ENCODE measurements around the genes GOLGA8B and TMCO5A.

DNA sequence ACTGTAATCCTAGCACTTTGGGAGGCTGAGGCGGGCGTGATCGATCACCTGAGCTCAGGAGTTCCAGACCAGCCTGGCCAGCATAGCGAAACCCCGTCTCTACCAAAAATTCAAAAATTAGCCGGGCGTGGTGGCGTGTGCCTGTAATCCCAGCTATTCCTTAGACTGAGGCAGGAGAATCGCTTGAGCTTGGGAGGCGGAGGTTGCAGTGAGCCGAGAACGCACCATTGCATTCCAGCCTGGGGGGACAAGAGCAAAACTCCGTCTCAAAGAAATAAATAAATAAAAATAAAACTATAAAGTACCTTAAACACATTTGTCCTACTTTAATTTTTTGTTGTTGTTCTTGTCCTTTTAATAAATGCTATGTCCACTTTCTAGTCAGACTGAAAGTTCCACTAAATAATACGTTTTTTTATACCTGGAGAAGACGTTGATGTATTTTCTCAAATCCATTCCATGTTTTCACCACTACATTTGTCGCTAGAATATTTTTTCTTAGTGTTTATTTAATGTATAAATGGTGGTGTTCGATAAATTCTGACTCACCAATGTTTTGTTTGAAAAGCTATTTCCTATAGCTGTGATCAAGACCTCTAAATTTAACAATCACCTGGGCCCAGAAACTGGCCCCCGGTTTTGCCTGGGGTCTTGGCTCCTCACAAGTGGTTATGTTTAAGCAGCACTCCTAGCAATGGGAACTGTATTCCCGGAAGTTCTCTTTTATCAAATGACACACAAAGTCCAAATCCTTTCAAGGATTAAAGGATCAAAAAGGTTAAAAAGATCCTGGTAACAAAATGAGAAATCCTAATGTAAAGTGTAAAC is 1.1 kb upstream of the SLC12A6 start:
- PRO-cap = no peak

DNA sequence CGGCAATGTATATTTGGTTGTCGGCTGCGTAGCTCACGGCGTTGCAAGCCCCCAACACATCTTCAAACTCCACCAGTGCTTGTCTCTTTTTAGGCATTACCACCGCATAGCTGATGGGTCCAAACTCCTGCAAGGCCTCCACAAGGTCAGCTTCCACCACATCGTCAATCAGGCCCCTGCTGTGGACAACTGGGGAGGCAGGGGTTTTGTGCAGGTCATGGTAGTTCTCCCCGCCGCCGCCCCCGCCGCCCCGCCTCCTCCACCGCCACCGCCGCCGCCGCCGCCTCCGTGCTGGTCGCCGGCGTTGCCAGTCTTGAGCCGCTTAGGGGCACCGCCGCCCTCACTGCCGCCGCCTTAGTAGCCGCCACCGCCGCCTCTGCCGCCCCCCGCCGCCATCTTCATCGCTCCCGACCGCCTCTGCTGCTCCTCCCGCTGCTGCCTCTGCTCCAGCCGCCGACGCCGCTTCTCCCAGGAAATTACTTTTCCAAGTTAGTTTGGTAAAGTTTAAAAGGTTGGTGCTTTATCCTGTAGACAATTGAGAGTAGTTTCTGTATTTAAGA is 52.7 kb upstream of the GOLGA8A start:
- PRO-cap = unidirectional peak, minus-strand start at position 469 of the sequence

DNA sequence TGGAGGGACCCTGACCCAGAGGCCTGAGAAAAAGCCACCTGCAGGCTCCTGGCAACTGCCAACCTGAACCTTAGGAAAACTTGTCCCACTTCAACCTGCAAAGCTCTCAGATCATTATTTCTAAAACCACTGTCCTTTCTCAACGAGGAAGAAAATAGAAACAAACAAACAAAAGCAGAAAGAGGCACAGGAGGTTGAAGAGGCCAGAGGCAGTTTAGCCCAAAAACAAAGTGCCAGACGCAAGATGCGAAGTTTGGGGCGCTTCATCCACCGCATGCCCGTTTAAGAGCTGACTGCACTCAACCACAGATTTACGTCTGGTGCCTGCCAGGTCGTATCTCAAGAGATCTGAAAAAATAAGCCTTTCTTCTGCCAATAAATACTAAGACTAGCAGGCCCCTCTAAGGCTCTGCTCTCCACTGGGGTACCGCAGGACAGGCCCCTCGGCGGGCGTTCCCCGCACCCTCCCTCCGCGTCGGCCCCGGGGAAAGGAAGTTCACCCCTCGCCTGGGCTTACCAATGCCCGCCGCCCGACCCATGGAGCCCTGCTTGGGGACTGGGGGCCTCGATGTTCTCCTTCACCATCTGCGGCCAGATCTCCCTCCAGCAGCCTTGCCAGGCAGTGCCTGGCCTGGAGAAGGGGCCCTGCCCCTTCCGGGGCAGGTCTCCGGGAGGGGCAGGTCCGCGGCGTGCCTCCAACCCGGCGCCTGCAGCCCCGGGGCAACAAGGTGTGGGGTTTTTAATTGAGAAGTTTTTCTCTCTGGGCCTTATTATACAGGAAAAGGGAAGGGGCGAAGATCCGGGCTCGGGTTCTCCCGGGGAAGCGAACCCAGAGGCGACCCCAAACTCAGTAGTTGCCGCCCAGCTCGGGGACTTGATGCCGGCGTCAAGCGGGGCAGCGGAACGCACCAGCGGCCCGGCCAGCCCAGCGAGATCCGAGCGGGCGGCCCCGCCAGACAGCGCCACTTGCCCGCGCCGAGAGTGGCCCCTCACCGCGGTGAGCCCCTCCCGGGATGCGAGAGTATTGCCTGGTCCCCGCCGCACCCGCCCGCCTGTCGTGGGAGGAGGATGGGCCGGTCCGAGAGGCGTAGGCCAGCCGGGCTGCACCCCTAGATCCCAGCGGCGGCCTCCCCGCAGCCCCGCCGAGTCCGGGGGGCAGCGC is 837 bp downstream of the GOLGA8B start:
- PRO-cap = no peak

- PRO-cap = unidirectional peak, minus-strand start at chr15:34583635
These were observed at the start of gene GOLGA8B for GRCh38 chr15:34583395-34584341. Gene GOLGA8B (minus strand): TSS chr15:34583651.

DNA sequence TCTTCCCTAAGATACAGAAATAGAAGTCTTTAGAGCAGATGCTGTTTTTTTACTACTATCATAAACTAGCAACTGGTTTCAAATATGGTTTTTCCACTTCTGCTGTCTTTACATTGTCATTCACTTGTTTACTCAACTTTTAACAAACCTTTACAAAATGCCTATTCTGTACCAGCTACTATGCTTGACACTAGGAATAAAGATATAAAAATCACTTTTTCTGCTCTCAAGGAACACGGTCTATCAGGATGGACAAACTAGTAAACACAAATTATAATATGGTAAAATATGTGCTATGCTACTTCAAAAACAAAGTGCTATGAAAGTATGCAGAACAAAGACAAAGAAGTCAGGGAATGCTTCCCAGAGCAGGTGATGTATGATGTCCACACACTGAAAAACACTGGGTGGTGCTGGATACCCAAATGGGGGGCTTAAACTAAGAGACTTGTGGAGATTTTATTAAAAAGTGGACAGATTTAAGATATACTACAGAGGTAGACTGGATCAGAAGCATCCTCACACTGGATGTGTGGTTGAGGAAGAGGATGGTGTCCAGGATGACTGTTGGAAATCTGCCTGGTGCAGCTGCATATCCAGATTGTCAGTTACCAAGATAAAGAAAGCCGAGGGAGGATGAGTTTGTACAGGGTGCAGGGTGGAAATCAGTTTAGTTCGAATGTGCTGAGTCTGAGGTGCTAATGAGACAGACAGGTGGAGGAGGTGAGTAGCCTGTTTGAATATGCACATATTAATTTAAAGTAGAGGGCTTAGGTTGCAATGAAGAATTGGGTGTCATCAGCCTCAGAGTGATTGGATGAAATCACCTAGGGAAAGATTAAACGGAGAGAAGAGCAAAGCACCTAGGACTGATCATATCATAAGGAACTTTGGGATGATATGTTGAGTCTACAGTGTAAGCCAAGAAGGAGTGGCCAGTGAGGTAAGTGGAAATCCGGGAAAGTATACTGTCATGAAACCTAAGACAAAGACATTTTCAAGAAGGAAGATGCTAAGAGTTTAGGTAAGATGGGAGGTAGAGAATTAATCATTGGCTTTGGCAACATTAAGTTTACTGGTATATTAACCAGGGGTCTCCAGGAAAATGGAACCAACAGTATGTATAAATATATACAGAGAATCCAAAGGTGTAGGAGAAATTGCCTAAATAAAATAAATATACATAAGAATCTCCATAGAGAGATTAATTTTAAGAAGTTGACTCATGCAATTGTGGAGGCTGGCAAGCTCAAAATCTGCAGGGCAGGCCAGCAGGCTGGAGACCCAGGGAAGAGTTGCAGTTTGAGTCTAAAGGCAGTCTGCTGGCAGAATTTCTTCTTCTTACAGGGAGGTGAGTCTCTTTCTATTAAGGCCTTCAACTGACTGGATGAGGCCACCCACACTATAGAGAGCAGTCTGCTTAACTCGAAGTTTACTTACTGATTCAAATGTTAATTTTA is 74.1 kb upstream of the GOLGA8B start:
- PRO-cap = no peak

- PRO-cap = no peak
These were observed 34.6 kb downstream of the GJD2 start for GRCh38 chr15:34720148-34720714.

DNA sequence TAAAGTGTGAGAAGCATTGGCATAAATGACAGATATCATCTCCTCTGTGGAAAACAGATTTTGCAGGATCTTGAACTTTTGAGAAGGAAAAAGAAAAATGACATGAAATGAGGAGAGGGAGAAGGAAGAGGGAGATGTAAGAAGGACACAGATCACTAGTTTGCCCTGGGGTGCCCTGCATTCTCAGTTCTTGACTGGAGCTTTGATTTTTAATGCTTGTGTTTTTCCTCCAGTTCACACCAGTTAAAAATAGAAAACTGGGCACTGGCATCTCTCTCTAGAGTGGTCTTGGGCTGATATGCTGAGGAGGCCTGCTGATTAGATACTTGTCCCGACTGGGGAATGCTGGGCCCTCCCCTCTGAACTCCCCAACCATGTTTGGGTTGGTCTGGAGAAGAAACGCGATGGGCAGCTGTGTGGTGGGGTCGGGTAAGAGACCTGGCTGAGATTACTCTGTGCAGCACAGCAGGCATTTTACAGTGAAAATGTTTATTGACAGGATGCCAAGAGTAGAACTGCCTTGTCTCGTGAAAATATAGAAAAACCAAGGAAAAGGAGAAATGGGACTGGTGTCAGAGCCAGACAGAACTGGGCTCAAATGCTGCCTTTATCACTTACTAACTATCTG is 1.5 kb upstream of the ACTC1 start:
- PRO-cap = no peak

- PRO-cap = no peak
These were observed 1.4 kb downstream of the ZNF770 start for GRCh38 chr15:34986805-34987044.

DNA sequence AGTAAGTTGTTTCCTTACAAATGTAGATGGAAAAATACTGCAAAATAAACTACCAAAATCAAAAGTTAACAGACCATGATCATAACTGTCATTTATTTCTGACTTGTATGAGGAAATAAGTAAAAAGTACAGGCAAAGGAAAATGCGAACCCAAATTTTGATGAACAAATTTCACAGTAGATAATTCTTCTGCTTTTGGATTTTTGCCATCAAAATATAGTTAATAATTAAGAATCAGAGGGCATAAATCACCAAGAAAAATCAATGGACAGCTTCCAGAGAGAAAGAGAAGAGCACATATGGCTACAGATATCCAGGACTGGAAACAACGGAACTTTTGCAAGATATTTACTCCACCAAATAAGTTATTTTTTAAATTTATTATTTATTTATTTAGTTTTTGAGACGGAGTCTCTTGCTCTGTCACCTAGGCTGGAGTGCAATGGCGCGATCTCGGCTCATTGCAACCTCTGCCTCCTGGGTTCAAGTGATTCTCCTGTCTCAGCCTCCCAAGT is 35.1 kb upstream of the NANOGP8 start:
- PRO-cap = no peak

GRCh38 chr15:35209949-35210284 is 124.8 kb upstream of the NANOGP8 start:
- PRO-cap = no peak

- PRO-cap = no peak
These were observed 190.0 kb downstream of the DPH6 start for GRCh38 chr15:35355796-35356488.

- PRO-cap = no peak
These were observed 130.2 kb upstream of the CDIN1 start for GRCh38 chr15:36449163-36449636.

GRCh38 chr15:36468921-36469215 is 110.6 kb upstream of the CDIN1 start:
- PRO-cap = no peak

DNA sequence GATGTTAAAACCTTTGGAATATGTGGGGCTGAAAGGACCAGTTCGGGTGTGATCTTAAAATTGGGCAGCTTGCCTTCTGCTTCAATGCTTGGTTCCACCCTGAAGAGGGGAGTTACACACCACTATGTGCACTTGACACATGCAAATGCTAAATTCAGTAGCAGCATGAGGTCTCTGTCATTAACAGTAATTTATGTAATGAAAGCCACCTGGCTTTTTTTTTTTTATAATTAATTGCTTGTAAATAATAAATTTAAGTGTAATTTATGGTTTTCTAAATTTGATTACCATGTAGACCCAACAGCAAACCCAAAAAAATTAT is 24.6 kb downstream of the CDIN1 start:
- PRO-cap = no peak

DNA sequence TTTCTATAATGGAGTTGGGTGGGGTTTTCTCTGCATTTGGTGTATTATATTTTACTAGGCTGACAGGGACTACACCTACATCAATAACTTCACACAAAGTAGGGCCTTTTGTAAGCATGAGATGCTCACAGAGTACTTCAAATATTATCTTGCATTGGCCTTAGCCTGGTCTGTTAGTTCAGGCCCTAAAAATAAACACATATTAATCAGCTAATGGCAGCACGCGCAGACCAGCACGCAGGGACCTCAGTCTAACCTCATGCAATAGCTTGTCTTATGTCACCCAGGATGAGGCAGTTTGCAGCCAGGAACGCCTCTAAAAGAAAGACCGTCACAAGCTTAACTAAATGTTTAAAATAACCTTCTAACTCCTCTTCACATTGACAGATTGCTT is 212.3 kb downstream of the CDIN1 start:
- PRO-cap = no peak

- PRO-cap = no peak
These were observed 239.0 kb downstream of the CDIN1 start for GRCh38 chr15:36818380-36818826.

DNA sequence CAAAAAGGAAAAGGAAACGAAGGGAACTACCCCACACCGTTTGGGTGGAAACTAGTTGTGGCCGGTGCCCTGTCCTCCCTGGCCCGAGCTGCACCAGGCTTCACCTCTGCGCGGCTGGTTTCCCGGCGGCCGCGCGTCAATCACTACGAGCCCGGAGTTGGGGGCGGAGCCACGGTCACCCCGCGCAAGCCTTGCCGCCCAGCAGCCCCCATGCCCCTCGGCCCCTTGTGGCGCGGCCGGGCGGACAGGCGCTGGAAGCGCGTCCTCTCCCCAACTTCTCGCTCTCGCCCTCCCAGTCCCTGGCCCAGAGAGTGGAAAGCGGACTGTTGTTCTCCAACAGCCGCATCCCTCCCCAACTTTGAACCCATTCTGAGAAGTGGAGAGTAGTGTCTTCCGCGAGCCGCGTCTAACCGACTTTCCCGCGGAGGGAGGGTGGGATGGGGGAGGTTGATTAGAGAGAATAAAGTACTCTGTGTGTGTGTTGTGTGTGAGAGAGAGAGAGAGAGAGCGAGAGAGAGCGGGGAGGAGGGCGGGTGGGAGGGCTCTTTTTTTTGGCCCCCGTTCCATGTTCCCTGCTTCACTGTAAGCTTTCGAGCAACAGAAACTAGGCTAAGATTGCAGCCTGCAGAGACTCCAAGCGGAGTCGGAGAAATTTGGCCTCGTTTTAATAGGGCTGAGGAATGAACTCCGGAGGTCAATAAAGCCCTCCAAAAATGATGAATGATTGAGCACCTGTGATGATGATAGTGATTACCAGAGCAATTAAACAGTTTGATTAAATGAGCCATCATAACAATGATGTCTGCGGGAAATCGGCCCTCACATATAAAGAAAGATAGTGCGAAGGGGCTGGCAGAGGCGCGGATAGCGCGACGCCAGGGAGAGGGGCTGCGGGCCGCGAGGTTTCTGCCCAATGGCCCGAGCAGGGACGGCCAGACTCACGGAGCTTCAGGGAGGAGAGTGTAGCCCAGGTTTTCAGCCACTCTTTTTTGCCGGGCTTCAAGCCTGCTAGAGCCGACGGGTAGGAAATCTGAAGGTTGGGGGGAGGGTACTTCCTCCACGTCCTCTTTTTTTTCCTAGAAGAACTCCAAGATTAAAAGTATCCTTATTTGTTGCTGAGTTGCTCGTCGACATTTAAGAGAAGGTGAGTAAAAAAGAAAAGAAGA is 1.7 kb upstream of the MEIS2 start:
- PRO-cap = bidirectional peak, plus-strand start at position 146 of the sequence, minus-strand start at position 90 of the sequence; bidirectional peak, plus-strand start at position 600 of the sequence, minus-strand start at position 366 of the sequence

DNA sequence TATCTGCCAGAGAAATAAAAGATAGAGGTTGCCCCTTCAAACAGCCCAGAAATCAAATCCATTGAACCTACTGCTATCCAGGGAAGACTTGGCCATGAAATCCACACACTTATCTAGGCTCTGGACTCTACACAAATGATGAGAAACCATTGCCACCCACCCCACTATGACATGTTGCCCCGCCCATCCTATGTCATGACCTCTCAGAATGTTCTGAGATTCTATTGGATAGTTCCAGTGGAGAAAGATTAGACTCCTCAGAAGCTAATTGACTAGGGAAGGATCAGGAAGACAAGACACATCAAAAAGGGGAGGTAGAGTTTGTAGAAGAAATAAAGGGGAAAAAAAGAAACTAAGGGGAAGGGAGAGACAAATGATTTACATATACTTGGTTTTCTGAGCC is at the start of gene TMCO5A:
Gene TMCO5A (plus strand): TSS at position 260 of the 403 bp plus-strand sequence.
- PRO-cap = no peak

GRCh38 chr15:37994831-37995030 is 60.3 kb downstream of the TMCO5A start:
- PRO-cap = no peak

GRCh38 chr15:38068894-38069490 is 134.6 kb downstream of the TMCO5A start:
- PRO-cap = unidirectional peak, plus-strand start at chr15:38069299